Measurements from ENCODE around the gene CAST.

- RRBS = no CpG with 5 or more reads among the region's 11 CpGs
Measured at GRCh38 chr5:95857221-95857856, 34.8 kb upstream of the GLRX start.

GRCh38 chr5:95858552-95859720 lies 36.4 kb upstream of the GLRX start:
- RRBS = no CpG with 5 or more reads among the region's 31 CpGs

GRCh38 chr5:95925206-95926423 lies 36.0 kb downstream of the ELL2 start:
- RRBS = no CpG with 5 or more reads among the region's 5 CpGs

DNA sequence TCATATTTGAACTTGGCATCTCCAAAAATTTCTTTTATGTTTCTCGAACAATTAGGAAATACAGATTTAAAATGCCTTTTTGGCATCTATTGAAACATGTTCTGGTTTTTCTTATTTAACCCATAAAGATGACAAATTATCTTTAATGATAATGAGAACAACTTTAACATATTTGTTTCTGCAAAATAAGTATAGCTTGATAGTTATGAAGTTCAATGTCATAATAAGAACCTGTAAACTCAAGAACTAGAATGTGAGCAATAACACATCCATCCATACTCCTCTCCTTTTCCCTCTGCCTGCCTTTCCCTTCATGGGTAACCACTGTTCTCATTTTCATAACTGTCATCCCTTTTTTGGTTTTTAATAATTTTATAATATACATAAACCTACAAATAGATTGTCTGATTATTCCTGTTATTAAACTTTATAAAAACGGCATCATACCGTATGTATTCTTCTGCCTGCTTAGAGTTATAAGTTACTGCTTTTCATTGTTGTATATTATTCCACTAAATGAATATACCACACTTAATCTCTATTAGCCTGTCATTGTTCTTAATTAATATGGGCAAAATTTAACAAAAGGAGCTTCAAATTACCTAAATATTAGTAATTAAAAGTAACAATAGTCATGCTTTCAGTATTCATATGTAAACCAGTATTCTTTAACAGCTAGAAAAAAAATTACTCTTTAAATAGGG lies 26.7 kb downstream of the ELL2 start:
- RRBS = no CpG with 5 or more reads among the region's 3 CpGs

DNA sequence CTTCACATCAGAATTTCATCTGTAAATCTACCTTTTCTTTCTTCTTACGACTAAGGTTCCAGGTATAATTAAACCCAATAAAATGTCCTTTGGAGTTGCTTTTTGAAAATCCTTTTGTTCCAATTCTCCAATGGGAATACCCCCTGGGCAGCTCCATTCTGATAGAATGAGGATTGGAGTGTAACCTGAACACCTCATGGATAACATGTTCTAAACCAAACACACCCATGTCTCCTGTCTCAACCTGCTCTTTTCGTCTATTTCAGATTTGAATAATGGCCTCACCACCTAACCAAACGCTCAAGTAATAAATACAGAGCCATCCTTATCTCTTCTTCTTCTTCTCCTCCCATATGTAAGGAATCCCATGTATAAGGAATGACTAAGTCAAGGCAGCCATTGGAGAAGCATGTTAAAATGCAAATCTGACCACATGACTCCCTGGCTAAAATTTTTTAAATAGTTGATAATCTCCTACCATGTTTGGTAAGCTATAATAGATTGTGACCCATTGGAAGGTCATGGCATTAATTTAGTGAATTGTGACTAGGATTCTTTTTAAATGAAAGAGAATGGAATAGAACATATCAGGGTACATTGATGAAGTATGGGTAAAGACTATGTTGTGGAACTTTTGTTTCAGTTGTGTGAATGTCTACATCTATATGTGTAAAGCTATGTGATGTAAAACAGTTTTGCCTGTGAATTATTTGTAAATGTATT lies 26.0 kb downstream of the ELL2 start:
- RRBS = no CpG with 5 or more reads among the region's 3 CpGs

GRCh38 chr5:95936760-95937401 lies 24.8 kb downstream of the ELL2 start:
- RRBS = no CpG with 5 or more reads among the region's 5 CpGs

- RRBS = no CpG with 5 or more reads among the region's 3 CpGs
Measured at GRCh38 chr5:95938845-95939522, 22.7 kb downstream of the ELL2 start.

DNA sequence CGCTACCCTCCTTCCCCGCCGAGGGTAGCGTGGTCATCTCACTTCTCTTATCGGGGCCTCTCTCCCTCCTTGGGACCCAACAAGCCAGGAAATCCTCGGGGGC lies 606 bp downstream of the ELL2 start:
- RRBS = no CpG with 5 or more reads among the region's 6 CpGs

DNA sequence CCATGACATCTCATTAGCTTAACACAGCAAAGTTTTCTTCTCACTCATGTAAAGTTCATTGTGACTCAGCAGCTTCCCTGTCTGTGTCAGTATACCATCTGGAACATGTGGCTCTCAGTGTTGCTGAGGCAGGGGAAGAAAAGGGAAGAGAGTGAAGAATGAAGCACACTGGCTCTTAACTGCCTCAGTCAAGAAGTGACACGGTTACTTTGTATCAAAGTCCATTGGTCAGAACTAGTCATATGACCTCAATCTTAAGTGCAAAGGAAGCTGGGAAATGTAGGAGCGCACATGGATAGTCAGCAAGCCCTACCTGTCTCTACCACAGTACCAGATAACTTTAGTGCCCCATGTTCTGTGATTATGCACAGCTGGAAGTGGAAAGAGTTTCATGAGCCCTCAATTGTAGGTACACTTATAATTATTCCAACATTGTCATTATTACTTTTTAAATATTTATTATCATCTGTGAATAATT lies 185.1 kb upstream of the ELL2 start:
- RRBS = no CpG with 5 or more reads among the region's 2 CpGs

DNA sequence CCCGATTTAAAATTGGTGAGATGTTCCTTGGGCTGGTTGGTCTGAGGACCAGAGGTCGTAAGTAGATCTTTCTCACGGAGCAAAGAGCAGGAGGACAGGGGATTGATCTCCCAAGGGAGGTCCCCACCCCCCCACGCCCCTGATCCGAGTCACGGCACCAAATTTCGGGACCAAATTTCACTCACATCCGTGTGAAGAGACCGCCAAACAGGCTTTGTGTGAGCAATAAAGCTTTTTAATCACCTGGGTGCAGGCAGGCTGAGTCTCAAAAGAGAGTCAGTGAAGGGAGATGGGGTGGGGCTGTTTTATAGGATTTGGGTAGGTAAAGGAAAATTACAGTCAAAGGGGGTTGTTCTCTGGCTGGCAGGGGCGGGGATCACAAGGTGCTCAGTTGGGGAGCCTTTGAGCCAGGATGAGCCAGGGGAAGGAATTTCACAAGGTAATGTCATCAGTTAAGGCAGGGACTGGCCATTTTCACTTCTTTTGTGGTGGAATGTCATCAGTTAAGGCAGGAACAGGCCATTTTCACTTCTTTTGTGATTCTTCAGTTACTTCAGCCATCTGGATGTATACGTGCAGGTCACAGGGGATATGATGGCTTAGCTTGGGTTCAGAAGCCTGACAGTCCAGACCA lies 210.3 kb upstream of the ELL2 start:
- RRBS = no CpG with 5 or more reads among the region's 11 CpGs

DNA sequence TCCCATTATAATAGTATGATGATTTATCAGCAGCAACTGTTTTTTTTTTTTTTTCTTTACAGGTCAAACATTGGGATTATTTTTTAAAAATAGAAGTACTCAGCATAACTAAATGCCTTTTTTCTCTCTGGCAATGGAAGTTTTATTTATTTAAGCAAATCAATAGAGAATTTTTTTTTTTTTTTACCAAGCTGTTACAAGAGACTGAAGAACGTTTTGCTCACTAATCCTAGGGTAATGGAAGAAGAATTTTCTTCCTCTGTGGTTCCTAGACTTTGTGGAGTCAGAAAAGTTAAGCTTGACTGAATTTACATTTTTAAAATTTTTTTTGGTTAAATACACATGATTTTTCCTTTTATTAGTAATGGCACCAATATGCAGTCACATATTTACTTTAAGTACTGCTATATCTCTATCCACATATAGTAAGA lies 189.9 kb downstream of the PCSK1 start:
- RRBS = no CpG with 5 or more reads among the region's 1 CpG

- RRBS = no CpG with 5 or more reads among the region's 5 CpGs
Measured at GRCh38 chr5:96256741-96257317, 176.2 kb downstream of the PCSK1 start.

DNA sequence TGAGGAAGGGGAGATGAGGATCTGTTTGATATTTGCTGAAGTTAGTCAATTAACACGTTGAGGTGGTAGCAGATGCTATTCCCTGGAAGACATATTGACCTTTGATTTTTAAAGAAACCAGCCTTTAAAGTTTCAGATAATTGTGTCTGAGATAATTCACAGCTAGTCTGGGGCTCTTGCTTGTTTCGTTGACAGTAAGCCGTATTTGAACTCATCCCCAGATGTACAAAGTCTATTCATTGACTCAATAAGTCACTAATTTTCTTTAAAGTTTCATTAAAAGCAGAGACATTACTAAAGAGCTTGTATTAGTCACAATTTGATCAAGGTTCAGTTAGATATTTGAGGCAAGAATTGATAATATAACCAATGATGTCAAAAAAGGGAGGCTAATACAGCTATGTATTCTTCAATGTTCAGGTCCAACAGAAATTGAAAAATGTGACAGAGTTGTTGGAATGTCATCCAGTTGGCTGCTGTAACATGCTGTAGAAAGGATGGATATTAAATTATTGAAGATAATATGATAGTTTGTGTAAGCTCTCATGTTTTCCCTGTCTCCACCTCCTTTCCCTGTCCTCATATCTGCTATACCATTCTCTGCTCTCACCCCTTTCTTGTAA lies 157.9 kb downstream of the PCSK1 start:
- RRBS = no CpG with 5 or more reads among the region's 3 CpGs

- RRBS = no CpG with 5 or more reads among the region's 3 CpGs
Measured at GRCh38 chr5:96288063-96288541, 144.9 kb downstream of the PCSK1 start.

DNA sequence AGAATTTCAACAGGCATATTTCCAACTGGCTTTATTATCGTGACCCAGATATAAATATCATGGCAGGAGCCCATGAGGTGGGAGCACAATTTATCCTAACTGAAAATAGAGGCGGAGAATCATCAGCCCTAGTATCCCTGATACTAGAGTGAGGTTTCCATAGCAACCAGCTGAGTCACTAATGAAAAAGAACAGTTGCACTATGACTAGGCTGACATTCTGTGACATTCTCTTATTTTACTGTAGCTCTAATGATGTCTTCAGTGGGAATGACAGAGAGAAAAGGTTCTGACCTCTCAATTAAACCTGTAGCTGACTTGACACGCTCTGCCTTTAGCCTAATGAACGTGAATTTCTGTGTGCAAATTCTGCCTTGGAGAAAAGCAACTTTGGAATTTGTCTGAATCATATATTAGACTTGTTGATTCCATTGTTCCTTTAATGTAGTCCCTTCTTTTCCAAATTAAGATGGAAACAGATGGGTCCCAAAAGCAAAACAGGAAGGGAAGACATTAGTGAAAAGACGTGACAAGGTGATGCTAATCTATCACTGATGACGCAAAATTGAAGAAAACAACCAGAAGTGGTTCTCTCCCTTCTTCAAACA lies 96.2 kb upstream of the CAST start:
- RRBS = no CpG with 5 or more reads among the region's 6 CpGs

DNA sequence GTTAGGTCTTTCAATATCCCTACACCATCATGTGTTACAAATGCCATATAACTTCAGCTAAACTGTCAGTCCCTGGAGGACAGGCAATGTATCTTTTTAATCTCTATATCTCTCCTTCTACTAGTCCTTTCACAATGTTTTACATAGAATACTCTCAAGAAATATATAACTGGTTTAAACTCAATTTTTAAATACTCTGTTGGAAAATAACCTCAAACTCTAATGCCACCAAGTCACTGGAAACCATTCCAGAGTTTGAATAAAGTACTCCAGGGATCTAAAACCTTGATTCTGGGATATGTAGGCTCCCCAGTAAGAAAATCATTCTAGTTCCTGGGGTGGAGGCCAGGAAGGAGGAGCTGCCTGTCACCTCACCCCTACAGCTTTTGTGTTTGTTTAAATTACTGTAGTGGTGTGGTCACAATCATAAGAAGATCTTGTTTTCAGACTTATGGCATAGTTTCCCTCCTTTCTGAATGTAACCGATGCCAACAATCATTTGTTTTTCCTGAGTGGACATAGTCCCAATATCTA lies 1.8 kb upstream of the CAST start:
- RRBS = no CpG with 5 or more reads among the region's 1 CpG

DNA sequence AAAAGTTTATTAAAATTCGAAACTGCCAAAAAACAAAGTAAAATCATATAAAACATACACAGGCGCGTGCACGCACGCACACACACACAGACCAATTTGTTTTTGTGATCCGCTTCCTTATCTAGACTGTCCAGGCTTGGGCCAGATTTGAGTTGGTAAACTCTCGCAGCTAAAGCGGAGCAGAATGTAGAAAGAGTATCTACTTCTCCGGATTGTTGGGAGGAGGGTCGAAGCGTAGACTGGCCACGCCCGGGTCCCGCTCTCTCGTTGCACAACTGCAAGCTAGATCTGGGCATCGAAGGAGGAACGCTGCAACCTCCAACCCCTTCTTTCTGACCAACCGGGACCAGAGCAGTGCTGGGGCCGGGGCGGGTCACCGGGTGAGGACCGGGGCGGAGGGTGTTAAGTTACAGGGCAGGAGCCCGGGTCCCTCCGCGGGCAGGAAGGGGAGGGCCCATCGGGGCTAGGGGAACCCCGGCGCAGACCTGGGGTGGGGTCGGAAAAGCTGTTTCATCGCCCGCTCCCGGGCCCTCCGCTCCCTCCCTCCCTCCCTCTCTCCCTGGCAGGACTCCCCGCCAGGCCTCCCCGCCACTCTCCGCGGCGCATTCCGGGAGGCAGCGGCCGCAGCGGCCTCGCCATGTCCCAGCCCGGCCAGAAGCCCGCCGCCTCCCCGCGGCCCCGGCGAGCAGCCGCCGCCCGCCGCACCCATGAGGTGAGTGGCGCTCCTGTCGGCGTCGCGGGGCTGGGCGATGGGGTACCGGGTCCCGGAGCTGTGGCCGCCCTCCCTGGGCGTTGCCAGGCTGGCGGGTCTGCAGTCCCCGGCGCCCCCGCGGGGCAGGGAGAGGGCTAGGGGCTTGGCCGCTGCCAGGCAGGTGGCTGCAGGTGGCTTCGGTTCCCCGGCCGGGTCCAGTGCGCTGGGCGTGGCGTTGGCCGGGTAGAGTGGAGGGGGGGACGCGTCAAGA lies at the start of gene CAST:
Gene CAST (plus strand): TSS at position 591 of the 962 bp plus-strand sequence.
- RRBS = 3% methylated on average over 45 of the region's 80 CpGs

GRCh38 chr5:96744263-96745009 lies 63.3 kb downstream of the ERAP1 start:
- RRBS = no CpG with 5 or more reads among the region's 7 CpGs

DNA sequence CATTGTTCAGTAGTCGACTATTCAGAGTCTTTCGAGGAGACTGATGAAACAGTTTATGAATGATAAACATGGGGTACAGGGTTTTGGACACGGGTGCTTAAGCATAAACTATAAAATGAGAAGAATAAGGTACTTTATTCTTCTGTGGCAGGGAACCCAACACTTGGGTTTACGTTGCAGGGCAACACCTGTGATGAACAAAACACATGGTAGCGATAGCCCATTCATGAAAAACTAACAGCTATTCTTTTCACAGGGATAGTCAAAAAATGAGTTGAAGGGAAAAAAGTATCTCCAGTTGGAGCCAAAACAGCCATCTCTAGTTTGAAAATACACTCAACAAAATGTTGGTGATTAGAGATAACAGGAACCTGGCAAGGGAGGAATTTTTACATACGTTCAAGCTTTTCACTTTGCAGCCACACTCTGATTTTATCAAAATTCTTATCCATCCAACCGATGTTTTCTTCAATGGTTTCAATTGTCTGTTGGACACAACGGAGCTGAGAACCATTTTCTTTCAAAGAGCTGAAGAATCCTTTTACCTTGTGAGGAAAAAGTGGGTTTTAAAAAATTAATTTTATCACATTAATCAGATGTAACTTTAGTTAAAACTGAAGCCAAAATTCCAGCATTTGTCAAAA lies 31.6 kb downstream of the ERAP1 start:
- RRBS = no CpG with 5 or more reads among the region's 8 CpGs